LHCN-M2 (cell line): ENCODE measurements around a stretch of chr5.

DNA sequence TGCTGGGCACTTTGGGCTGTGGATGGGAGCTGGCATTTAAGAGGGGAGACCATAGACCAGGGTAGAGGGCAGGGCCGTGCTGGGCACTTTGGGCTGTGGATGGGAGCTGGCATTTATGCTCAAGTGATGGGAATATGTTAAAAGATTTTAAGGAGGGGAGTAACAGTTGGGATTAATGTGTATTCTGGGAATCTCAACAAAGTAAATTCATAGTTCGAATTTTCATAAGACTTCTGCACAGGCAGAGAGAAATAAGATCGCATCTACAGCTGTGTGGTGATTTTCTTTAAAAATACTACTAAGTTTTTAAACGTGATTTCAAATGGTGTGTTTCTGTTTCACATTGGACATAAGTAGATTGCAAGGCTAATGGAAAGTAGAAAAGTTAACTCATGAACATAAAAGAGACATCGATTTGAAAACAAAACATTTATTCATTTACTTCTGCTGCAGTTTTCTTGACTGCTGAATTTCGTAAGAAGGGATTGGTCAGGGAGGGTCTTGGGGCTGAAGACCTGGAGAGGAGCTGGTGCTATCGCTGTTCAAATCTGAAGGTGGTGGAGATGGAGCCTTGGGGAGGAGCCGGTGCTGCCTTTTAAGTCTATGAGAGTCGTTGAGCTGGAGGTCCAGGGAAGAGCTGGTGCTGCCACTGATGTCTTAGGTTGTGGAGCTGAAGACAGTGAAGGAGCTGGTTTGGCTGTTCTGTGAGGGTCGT, 9.5 kb downstream of the PDCD6 start:
- RAMPAGE, long total RNA = no peak

DNA sequence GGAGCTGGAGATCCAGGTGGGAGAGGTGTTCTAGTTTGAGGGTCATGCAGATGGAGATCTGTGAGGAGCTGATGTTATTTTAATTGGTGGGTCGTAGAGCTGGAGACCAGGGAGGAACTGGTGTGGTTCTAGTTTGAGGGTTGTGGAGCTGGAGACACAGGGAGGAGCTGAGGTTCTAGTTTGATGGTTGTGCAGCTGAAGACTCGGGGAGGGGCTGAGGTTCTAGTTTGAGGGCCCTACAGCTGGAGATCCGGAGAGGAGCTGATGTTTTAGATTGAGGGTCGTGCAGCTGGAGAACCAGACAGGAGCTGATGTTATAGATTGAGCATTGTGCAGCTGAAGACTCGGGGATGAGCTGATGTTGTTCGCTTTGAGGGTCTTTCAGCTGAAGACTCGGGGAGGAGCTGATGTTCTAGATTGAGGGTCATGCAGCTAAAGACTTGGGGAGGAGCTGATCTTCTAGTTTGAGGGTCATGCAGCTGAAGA, 10.1 kb downstream of the PDCD6 start:
- RAMPAGE, long total RNA = no peak

- RAMPAGE, long total RNA = no peak
These were observed 10.4 kb upstream of the AHRR start for GRCh38 chr5:310955-311683.

DNA sequence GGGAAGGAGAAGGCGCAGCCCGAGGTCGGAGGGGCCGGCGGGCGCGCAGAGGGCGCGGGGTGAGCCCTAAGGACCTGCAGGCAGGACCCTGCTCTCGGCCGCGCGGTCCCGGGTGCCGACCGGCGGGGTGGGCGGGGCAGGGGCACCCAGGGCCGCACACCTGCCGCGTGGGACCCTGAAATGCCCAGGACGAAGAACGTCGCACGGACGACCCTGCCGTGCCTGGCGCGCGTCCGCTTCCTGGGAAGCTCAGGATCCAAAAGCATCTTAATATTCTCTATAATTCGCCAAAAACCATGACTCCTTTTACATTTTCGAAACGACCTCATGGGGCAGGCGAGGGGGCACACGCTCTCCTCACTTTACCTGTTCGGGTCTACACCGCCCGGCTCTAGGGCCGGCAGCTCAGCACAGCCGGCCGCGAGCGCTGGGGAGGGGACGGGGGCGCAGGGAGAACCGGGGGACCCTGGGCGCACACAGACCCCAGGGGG, 498 bp upstream of the AHRR start:
- RAMPAGE, long total RNA = no peak

DNA sequence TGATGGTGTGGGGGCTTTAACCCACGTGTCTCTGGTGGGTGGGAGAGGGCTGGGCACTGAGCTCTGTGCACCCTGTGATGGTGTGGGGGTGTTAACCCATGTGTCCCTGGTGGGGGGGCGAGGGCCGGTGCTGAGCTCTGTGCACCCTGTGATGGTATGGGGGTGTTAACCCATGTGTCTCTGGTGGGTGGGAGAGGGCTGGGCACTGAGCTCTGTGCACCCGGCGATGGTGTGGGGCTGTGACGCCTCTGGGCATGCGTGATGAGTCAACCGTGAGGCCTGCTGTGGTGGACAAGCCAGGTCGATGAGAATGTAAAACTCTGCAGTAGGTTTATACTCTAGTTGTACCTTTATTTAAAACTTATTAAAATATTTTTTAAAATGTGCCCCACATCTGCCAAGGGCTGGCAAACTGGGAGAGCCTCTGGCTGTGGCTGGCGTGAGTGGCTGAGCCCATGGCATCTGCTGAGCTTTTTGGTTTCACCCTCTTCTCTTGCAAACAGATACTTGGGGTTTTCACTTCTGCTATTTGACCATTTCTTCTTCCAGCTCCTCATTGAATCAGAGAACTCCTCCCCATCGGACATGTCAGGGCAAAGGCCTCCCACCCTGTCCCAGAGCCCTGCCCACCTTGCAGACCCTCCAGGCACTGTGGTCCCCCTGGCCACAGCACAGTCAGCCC, 18.6 kb upstream of the EXOC3 start:
- RAMPAGE, long total RNA = no peak

GRCh38 chr5:447228-447992, 4.4 kb downstream of the EXOC3 start:
- RAMPAGE, long total RNA = no peak

DNA sequence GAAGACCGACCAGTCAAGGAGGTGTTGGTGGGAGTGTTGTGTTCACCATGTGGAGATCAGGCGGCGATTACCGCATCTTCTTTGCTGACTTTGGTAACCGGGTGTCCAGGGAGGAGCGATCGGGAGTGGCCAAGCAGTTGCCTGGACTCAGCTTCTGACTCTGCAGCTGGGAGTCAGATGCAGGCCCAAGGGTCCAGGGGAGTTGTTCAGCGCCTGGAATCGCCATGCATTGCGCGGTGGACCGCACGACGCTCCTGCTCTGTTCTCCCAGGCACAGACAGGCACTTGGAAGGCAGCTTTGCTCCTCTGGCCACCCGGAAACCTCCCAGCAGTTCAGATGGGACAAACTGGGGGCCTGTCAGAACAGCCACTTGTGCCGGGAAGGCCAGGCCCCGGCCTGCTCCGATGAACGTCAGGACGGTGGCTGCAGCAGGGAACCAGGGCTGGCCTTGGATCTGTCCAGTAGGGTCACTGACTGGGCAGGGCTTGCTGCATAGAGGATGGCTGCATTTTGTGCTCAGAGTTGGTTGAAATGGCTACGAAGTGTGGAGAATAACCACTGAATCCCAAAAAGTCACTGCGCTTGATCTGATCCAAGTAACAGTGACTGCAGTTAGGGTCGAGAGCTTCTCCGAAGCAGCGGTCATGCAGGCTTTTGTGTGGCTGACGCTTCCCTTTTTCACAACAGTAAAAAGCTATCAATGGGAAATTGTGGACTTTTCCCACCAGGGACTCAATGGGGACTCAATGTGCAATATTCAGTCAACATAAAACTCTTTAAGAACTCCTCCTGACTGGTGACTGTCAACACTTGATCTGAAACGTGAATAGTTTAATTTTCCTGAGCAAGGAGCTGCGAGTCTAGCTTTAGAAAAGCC, 28.4 kb downstream of the EXOC3 start:
- RAMPAGE, long total RNA = no peak

- RAMPAGE, long total RNA = no peak
These were observed 39.5 kb downstream of the EXOC3 start for GRCh38 chr5:482456-482881.

GRCh38 chr5:530062-530457, 5.8 kb upstream of the SLC9A3 start:
- RAMPAGE, long total RNA = no peak

- RAMPAGE, long total RNA = no peak
These were observed 29.6 kb upstream of the SLC9A3 start for GRCh38 chr5:553826-554292.

- RAMPAGE, long total RNA = no peak
These were observed 31.7 kb upstream of the SLC9A3 start for GRCh38 chr5:556007-556344.

GRCh38 chr5:662955-663544, 30.1 kb downstream of the TPPP start:
- RAMPAGE, long total RNA = no peak

DNA sequence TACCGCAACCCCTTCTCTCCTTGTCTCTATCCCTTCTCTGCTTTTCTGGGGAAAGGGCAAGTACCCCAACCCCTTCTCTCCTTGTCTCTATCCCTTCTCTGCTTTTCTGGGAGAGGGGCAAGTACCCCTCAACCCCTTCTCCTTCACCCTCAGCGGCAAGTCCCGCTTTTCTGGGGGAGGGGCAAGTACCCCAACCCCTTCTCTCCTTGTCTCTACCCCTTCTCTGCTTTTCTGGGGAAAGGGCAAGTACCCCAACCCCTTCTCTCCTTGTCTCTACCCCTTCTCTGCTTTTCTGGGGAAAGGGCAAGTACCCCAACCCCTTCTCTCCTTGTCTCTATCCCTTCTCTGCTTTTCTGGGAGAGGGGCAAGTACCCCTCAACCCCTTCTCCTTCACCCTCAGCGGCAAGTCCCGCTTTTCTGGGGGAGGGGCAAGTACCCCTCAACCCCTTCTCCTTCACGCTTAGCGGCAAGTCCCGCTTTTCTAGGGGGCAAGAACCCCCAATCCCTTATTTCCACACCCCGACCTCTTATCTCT, 10.3 kb upstream of the TPPP start:
- RAMPAGE, long total RNA = no peak

DNA sequence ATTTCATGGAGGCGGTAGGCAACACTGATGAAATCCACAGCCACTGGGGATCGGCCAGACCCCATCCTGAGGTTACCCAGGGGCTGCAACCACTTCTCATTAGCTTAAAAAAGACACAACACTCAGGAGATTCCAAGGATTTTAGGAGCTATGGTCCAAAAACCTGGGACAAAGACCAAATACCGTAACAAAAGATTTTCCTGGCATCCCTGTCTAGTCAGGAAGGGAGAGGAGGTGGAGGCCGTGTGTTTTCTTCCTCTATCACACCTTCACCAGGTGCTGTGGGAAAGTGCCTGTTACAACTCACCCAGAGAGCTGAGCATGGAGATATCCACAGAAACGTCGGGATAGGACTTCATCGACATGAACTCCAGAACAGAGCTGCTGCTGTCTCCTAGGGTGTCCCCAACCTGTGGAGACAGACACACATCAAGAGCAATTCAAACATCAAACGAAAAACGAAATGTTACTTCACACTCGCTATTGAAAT, 19.4 kb upstream of the ZDHHC11 start:
- RAMPAGE, long total RNA = no peak

GRCh38 chr5:1003354-1003832, 5.2 kb upstream of the NKD2 start:
- RAMPAGE, long total RNA = no peak

DNA sequence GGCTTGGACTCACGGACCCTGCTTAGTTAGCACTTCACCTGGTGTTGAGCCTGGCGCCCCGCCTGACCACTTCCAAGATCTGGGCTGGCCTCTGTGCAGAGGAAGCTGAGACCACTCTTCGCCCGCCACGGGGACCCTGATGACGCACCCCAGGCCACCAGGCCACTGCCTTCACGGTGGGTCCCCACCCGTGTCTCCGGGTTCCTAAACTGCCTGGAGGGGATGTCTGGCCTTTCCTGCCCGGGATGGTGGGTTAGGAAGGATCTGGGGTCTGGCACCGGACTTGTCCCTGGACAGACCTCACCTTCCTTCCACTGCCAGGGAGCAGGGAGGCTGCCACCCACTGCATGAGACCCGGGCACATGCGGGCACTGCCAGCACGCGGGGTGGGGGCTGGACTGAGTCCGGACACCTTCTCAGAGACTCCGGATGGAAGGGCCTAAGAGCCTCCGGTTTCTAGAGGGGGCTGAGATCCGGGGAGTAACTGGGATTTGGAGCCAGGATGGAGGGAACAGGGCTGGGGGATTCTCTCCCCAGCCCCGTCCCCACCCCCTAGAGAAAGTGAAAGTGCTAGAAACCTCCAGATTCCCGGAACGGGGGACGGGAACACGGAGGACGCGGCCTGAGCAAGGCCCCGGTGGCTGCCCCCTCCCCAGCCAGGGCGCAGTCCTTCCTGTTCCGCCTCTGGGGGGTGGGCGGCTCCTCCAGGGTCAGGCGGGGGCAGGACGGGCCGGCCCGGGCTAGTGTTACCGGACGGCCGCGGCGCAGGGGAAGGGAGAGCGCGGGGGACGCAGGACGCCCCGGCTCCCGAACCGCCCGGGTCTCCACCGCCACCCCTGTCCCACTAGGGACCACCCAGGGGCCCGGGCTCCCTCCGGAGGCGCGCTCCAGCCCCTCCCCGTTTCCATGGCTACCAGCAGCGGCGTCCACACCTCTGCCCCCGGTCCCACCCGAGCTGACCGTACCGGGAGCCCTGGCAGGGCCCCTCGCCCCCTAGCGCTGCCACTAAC, 865 bp downstream of the SLC12A7 start:
- RAMPAGE, long total RNA = no peak

DNA sequence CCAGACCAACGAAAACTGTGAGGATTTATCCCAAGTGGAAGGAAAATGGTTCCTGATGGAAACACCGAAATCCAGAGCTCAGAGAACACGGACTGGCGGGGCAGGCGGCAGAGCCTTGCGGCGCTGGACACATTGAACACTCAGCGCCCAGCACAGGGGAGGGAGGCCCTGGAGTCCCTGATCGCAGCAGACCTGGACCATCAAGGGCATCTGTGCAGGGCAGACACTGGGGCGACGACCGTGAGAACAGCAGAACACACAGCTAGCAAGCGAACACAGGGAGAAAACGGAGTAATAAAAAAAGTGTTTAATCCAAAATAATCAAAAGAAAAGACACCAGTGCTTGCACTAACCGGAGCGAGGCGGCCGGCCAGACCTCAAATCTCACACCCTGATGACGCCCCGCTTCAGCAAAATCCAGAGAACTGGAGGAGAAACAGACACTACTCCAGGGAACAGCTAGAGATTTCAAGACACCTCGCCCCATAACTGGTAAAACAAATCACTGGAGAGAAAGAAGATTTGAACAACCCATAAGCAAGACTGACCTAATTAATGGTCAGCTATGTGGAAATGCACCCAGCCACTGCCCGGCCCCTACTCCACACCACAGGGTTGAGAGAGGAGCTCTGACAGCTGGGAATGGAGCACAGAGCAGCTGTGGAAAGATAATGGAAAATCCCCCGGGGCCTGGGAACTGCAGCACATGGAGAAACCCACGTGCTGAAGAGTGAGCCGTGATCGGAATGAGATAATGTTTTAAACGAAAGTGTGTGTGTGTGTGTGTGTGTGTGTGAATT, 12.8 kb upstream of the SLC12A7 start:
- RAMPAGE, long total RNA = no peak

GRCh38 chr5:1129353-1129673, 17.4 kb upstream of the SLC12A7 start:
- RAMPAGE, long total RNA = no peak

- RAMPAGE, long total RNA = no peak
These were observed 18.5 kb upstream of the SLC12A7 start for GRCh38 chr5:1130039-1131014.

DNA sequence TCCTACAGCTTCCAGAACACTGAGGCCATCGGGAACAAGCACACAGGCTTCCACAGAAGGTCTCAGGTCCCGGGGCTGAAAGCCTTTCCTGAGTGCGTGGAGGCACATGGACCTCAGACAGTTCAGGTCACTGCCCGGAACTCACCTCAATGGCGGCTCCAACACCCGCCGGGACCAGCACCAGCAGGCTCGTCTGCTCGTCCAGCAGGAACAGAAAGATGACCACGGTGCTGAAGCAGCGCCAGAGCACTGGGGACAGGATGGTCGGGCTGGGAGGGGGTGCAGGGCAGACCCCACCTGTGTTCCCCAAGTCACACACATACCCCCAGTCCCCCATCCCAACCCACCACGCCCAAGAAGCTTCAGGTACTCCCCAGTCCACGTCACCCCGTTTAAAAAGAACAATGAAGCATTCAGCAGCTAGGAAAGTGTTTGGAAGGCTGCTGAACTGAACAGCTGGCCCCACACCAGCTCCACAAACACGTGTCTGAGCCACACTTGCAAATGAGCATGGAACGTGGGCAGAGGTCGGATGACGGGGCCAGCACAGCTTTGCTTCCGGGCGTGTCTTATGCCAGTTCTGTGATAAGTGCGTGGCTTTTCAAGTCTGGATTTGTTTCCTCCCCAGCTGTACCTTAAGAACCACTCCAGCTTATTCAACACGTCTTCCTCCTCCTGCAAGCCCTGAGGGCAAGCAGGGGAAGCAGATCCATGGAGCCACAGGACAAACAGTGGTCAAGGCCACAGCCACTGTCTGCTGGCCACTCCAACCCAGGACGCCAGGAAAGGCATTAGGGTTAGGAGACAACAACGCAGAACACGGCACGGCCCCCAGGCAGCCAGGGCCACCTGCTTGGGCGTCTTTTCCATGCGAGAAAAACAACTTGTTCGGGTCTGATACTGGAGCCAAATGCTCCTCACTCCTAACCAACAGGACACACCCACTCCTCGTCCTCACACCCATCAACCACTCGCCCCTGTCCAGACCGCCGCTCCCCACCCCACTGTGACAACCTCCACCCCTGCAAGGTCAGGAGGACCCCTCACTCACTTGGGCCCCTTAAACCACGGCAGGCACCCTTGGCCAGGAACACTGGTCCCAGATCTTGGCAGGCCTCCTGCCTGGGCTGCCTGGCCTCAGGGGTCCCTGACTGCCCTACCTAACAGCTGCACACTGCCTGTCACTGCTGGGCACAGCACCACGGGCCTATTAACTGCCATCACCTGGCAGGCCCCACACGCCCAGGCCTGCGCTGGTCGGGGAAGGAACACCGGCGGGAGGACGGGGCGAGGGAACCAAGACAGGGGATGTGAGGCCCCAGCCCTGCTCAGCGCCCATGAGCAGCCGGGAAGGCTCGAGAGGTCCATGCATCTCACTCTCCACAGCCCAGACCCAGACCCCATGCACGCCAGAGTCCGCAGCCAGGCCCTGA, 14.2 kb downstream of the CLPTM1L start:
- RAMPAGE, long total RNA = no peak